Measurements from ENCODE around the gene DUSP3.

DNA sequence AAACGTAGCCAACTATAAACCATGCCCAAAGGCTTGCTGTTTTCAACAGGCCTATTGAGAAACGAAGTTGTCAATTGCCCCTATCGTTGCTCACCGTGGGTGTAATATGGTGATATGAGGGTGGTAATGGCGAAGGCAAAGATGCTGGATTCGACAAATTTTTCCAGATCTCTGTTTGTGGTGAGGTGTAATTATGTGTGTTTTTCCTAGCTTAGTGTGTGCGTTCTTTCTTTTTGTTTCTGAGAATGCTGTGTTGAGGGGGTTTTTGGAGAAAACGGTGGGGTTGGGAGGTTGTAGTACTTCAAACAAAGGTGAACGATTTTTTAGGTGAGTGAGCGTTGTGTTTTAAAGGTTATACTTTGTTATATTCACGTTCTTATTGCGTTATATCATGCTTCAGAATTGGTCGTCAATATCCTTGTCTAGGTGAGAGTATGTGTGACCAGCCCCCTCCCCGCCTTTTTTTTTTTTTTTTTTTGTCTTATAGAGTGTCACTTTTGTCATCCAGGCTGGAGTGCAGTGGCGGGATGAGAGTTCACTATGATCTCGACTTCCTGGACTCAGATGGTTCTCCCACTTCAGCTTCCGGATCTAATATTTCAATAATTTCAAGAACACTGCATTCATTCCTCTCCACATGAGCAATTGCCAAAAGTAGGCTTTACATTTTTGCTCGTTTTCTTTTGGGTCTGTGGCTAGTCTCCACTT, 82.9 kb upstream of the ARL4D start:
- PRO-cap, result bidirectional peak, plus-strand start at position 157 of the sequence, minus-strand start outside the sequence

DNA sequence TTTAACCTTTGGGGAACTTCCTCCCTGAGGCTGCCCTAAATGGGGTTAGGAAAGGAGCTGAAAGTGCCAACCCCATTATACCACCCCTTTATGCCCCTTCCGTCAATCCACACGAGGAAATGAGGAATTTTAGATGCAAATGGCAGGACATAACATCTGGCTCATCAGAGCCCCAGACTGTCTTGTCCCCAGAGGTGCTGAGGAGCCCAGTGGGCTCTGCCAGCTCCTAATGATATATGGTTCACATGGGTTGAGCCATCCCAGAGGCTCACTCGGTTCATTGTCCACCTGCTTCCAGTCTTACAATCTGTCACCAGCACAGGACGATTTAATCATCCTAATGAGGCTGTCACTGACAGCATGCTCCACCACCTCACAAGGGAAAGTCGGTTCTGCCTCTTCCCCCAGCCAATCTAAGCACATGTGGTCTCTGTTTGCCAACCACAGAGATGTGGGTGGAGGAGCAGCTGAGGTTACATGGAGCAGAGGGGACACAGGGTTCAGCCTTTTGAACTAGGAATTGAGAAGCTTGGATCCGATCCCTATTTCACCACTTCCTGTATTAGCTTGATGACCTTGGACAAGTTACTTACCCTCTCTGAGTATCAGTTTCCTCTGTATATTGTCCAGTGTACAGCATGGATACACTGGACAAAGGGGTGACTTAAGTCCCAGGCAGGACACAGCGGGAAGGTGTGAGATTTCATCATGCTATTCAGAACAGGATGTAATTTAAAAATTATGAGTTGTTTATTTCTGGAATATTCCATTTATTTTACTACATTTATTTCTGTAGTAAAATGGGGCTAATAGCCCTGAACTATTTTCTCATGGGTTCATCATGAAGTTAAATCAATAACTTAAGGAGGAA, 27.0 kb upstream of the DHX8 start:
- PRO-cap, result no peak

GRCh38 chr17:43477892-43478345, 5.9 kb upstream of the DHX8 start:
- PRO-cap, result no peak

DNA sequence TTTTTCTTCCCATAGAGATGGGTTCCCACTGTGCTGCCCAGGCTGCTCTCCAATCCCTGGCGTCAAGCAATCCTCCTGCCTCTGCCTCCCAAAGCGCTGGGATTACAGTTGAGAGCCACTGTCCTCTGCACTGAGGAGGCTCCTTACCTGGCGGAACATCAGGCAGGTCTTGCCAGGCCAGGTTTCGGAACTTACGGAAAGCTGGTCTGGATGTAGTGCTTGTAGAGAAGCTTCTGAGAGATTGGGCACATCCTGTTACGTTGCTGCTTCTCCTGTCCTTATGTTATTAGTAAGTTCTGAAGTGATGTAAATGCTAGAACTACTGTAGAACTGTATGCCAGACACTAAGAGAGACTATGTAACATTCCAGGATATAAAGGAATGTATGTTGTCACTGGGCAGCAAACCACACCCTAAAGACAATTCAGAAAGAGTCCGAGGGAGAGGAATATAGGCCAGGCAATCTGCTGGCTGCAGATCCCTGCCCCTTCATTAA, 21.1 kb downstream of the ETV4 start:
- PRO-cap, result no peak

GRCh38 chr17:43581460-43582025, 35.4 kb upstream of the ETV4 start:
- PRO-cap, result no peak

GRCh38 chr17:43665857-43666268, 4.1 kb upstream of the MEOX1 start:
- PRO-cap, result no peak

DNA sequence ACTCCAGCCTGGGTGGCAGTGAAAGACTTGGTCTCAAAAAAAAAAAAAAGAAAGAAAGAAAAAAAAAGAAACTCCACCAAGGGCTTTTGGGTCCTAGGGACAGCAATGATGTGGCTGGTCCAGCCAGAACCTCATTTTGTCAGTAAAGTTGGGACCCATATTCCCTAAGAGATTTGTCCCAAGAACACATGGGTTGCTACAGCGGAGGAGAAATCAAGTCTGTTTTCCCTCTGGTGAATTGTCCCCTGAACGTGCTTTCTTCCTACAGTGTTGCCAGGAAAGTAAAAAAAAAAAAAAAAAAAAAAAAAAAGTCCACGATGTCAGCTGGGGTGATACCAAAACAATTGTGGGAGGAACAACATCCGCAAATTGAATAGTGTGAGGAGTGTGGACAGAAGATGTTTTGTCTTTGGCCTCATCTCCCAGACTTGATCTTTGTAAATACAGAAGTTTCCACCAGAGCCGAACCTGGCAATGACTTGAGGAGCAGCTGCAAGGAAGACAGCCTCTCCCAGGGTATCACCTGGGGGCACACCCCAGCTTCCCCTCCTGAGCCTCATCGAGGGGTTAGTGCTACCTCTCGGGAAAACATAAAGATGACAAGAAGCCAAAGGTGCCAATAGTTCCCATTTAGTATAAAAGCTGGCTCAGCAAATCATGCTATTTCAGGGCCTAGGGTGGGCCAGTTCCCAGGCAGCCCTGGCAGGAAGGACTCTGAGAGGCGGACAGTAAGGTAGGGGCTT, 46.5 kb downstream of the SOST start:
- PRO-cap, result no peak

DNA sequence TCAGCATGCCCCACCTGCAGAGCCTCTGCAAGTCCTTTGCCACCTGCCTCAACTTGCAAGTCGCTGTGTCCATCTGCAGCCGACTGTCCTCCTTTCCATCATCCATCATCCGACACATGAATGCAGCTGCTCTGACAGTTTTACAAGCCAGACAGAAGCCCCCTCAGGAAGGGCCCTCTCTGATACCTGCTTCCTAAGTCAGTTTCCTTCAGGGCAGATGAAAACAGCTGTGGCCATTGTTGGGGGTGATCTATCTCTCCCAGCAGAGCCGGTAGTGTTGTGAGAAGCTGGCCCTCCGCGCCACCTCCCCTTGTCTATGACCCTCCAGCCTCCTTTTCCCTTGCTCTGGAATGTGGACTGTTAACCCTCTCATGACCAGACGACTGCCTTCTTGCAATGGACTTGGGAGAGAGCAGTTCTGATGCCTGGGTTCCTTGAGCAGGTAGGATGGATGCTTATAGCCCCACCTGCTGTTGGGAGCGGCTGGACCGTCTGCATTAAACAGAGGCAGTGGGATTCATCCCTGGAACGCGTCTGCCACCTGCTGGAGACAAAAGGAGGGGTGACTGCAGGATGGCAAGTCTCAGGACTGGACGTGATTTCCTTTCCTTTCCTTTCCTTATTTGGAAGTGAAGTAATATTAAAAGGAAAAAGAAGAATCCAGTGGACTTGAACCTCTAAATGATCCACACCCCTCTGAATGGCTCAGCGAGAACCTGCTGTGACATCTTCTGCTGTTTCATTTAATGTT, 1.6 kb upstream of the SOST start:
- PRO-cap, result no peak

GRCh38 chr17:43775011-43775670, 3.6 kb downstream of the DUSP3 start:
- PRO-cap, result no peak

GRCh38 chr17:43778545-43779705, at the start of gene DUSP3:
Gene DUSP3, minus strand, starts transcription at chr17:43778977.
- PRO-cap, result unidirectional peak, minus-strand start at chr17:43778924

GRCh38 chr17:43827587-43828243, 5.2 kb downstream of the MPP3 start:
- PRO-cap, result no peak

DNA sequence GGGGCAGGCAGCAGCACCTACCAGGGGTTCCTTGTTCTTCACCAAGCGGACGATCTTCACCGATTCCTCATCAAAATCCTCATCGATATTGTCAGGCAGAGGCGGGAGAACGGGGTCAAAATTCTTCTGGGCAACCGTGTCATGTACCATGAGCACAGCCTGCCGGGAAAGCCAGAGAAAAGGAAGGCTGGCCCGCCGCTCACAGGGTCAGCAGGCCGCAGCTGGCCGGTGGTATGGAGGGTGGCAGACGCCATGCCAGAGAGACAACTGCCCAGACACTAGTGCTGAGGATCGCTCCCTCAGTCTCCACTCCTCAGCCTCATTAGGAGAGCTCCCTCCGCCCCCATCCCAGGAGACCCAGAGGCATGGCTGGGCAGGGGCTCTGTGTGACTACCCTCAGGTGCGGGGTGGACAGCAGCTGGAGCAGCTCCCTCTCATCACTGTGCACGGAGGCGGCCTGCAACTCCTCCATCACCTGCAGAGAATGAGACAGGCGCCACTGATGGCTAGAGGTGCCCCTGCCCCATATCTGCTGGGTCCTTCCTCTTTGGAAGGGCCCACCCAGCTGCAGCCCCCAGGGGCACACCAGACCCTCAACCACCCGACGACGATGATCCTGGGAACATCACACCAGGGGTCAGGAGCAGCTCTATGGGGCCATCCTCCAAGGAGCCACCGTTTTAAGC, 3.2 kb downstream of the MPP3 start:
- PRO-cap, result no peak

- PRO-cap, result no peak
Observed at GRCh38 chr17:43831558-43832264, 1.2 kb downstream of the MPP3 start.

DNA sequence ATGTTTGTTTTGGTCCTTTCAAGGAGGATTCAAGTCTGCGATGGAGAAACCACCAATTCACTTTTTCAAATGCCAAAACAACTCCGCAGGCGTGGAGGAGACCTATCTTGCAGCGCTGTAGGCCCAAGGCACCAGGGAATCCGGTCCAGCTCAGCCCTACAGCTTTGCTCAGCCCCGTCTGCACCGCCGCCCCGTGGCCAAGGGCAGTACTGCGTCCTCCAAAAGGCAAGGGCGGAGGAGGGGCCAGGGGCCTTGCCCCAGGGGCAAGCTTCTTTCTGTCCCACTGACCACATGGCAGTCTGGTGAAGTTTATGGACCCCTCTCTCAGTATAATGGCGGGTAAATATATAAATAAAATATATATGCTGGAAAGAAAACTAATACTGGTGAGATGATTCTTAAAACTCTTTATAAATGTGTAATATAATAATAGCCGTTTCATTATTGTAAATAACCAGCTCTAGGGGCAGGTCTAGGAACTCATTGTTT, 691 bp upstream of the CD300LG start:
- PRO-cap, result no peak

DNA sequence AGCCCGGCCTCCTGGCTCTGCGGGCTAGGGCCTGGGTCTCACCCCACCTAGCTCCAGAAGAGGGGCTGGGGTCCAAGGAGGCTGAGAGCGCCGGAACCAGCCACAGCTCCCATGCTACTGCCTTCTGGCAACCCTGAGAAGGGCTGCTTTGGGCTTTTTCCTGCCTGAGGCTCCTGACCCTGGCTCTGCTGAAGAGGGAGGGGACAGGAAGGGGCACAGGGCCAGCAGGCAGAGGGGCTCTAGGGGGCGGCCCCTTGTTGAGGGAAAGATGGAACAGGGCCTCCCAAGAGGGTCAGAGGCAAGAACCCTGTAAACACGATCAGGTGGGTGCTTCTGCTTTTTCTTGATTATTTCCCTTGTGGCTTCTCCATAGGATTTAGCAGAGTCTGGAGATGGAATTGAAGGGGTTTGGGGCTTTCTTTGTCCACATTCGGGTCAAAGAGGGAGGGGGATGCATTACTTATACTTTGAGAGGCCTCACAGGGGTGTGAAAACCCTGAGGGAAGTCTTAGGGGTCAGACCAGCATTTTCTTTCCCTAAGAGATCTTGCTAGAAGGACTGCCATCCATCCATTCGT, 11.4 kb downstream of the CD300LG start:
- PRO-cap, result no peak

- PRO-cap, result no peak
Observed at GRCh38 chr17:43937524-43937849, 4.8 kb downstream of the PPY start.

DNA sequence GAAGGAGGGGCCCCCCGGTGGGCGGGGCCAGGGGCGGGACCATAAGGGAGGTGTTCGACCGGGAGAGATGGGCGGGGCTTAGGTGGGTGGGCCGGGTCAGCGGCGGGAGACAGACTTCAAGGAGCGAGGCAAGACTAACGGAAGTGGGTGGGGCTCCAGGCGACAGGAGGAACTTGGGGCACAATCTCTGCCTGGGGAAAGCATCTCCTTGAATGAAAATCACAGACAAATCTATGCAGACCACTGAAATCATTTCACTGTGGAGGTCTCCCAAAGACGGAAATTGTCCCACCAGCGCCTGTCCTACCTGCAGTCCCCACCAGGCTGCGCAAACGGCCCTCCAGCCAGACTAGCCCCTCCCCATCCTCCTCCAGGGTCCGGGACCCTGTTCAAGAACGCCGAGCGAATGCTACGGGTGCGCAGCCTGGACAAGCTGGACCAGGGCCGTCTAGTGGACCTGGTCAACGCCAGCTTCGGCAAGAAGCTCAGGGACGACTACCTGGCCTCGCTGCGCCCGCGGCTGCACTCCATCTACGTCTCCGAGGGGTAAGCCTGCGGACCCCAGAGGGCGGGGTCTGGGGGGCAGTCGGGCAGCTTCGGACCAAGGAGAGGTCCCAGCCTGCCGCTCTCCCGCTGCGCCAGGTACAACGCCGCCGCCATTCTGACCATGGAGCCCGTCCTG, 2.7 kb downstream of the NAGS start:
- PRO-cap, result unidirectional peak, plus-strand start at position 137 of the sequence

- PRO-cap, result no peak
Observed at GRCh38 chr17:44007631-44007994, 3.2 kb downstream of the NAGS start.

- PRO-cap, result no peak
Observed at GRCh38 chr17:44112168-44112748, 11.2 kb downstream of the HDAC5 start.

GRCh38 chr17:44137773-44138710, 3.7 kb upstream of the HROB start:
- PRO-cap, result no peak